Melanocyte of skin (primary cell): ENCODE results near the genes GOLGA6L4 and SEC11A.

DNA sequence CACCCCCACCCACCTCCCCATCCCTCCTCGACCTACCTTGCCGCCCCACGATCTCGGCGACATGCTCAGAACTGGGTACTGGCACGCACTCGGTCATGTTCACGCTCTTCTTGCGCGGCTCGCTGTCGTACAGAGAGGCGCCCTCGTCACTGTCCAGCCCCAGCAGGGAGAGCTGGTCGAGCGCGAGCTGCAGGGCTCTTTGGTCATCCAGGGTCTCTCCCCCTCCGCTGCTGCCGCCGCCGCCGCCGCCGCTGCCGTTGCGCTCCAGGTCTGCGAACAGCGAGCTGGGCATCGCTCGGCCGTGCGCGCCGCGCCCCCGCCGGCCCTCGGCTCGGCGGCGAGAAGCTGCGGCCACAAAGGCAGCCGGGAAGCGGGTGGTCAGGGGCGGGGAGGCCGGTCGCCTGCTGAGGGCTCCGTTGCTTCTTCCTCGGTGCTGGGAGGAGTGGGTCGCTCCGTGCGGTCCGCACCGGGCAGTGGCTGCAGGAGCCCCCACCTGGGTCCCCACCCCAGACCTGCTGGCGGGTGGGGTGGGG, 338 bp downstream of the MEX3B start:
- CAGE, long polyA plus RNA, 2 experiments = no peak in any of the 2 experiments

GRCh38 chr15:82093597-82094137, 47.8 kb upstream of the MEX3B start:
- CAGE, long polyA plus RNA, 2 experiments = no peak in any of the 2 experiments

- CAGE, long polyA plus RNA, 2 experiments = no peak in any of the 2 experiments
These were observed 37.6 kb downstream of the SAXO2 start for GRCh38 chr15:82300248-82300686.

- CAGE, long polyA plus RNA, 2 experiments = no peak in any of the 2 experiments
These were observed 5.3 kb upstream of the GOLGA6L10 start for GRCh38 chr15:82354657-82354931.

- CAGE, long polyA plus RNA, 2 experiments = no peak in any of the 2 experiments
These were observed 29.2 kb upstream of the GOLGA6L9 start for GRCh38 chr15:82400455-82400744.

- CAGE, long polyA plus RNA, 2 experiments = no peak in any of the 2 experiments
These were observed 850 bp downstream of the RPS17 start for GRCh38 chr15:82539485-82539729.

DNA sequence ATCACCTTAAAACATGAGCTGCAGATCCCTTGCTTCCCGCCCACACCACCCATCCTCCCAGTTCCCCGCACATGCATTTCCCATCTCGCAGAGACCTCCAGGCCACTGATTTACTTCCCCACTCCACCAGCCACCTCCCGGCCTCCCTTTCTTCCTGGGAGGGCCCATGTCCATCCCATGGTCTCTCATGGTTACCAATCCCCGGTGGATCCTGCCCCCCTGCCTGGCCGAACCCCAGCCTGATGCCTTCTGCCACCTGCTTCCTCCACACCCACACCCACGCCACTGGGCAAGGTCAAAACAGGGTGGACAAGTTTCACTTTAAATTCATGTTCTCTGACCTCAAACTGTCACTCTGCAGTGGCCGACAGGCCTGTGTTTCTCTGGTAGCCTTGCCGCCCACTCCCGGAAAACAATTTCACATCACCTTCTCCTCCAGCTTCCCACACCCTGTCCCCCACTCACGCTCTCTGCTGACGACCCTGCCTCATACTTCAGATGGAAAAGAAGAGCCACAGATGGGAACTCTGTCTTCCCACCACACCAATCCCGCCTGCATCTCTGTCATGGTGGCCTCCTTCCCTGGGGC, 18.0 kb downstream of the HOMER2 start:
- CAGE, long polyA plus RNA, 2 experiments = no peak in any of the 2 experiments

GRCh38 chr15:82950596-82951804, 1.5 kb downstream of the HOMER2 start:
- CAGE, long polyA plus RNA, 2 experiments = no peak in any of the 2 experiments

GRCh38 chr15:83066129-83067088, 643 bp downstream of the BTBD1 start:
- CAGE, long polyA plus RNA, 2 experiments = no peak in any of the 2 experiments

DNA sequence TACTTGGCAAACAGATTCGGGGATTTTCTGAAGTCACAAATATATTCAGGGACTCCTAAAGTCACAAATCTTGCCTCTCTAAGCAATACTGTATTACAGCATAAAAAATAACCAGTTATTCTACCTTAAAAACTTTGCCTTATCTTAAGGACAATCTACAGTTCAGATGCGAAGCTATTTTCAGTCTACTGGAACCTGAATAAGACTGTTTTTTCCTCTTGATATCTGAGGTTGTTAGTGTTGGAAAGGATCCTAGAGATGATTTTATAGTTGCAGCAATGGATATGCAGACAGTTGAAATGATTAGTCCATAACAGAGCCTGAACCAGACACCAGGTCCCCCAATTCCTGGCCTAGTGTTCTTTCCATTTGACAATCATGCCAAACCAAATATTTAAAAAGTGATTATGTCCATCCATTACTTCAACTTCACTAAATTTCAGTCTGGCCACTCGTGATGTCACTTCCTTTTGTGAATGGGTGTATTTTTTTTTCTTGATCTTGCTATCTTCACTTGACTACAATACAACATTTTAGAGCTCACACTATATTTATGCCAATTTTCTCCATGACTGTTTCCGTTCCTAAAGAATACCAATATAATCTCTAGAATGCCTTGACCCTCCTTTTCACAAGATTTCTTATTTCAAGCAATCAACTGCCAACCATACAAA, 1.7 kb downstream of the HDGFL3 start:
- CAGE, long polyA plus RNA, 2 experiments = no peak in any of the 2 experiments

- CAGE, long polyA plus RNA, 2 experiments = no peak in any of the 2 experiments
These were observed 448 bp downstream of the BNC1 start for GRCh38 chr15:83283930-83284502.

DNA sequence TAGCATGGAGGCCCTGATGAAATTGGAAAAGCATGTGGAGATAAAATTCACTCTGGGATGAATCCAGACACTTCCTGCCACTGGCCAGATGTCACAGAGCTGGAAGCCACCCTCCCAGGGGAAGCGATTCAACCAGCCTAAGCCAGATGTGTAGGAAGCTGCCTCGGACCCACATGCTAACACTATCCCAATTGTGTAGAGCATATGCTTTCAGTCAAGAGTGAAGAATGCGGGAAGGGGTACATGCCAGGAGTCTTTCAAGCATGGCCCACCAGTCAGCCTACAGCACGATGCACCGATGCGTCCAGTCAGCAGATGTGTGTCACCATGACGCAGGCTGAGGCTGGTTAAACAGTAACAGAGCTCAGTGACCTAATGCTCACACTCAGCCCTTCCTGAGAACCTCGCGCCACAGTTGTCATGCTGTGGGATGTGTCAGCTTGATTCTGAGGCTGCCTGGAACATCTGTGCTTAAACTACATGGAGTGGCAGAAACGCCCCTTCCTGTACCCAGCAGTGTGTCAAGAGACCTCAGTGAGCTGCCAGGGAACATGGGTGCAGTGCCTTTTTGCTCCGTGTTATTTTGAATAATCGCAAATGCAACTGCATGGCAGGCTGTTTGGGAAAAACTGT, 38.9 kb upstream of the BNC1 start:
- CAGE, long polyA plus RNA, 2 experiments = no peak in any of the 2 experiments

- CAGE, long polyA plus RNA, 2 experiments = no peak in any of the 2 experiments
These were observed 193.3 kb upstream of the GOLGA6L4 start for GRCh38 chr15:84042304-84042629.

GRCh38 chr15:84144852-84145279, 90.7 kb upstream of the GOLGA6L4 start:
- CAGE, long polyA plus RNA, 2 experiments = no peak in any of the 2 experiments

DNA sequence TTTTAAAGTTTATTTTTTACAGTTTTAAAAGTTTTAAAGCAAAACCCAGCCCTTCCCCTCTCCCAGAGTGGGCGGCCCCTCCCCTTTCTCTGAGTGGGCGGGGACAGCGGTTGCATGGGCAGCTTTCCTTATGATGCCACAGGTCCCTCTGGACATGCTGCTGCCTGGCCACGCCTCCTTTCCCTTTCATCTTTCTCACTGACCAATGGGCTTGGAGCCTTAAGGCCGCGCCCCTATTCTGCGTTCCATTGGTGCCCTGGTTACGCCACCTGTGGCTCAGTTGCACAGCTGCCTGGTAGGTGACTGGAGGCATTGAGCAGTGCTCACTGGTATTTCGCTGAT, at the start of gene GOLGA6L4:
TSS of gene GOLGA6L4 (plus strand) at position 279 of the 342 bp plus-strand sequence.
- CAGE, long polyA plus RNA, 2 experiments = no peak in any of the 2 experiments

DNA sequence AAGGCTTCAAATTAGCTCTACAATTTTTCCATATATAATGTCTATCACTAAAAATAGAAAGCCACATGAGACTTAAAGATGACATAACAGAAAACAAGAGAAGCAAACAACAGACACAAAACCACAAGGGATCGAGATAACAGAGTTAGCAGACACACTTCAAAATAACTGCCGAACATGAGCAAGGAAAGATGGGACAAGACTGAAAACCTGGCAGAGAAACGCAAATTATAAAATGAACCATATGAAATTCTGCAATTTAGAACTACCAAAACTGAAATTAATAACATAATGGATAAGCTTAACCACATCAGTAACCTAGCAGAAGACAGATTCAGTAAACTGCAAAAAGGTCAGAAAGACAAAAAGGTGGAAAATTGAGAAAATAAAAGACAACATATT, 65.9 kb upstream of the ZSCAN2 start:
- CAGE, long polyA plus RNA, 2 experiments = no peak in any of the 2 experiments

DNA sequence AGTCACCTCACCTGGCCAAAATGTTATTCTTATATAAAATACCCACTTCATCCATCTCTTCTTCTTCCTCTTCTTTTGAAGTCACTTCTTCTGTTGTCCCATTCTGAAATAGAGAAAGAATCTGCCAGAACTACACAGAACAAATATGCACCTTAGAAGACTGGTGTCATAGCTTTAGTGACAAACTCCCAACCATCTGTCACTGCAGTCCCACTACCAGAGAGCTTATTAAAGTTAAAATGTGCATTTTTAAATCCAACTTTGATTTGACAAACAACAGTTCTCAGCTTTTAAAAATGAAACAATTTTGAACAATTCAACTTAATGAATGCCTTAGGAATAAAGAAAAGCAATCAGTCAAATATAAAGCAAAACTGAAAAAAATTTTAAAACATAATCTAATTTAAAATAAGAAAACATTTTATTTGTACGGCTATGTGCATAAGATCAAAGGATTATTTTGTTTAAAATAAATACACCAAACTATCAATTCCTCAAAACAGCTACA, 54.6 kb upstream of the ZSCAN2 start:
- CAGE, long polyA plus RNA, 2 experiments = no peak in any of the 2 experiments

- CAGE, long polyA plus RNA, 2 experiments = no peak in any of the 2 experiments
These were observed 2.4 kb downstream of the SEC11A start for GRCh38 chr15:84713481-84713997.

DNA sequence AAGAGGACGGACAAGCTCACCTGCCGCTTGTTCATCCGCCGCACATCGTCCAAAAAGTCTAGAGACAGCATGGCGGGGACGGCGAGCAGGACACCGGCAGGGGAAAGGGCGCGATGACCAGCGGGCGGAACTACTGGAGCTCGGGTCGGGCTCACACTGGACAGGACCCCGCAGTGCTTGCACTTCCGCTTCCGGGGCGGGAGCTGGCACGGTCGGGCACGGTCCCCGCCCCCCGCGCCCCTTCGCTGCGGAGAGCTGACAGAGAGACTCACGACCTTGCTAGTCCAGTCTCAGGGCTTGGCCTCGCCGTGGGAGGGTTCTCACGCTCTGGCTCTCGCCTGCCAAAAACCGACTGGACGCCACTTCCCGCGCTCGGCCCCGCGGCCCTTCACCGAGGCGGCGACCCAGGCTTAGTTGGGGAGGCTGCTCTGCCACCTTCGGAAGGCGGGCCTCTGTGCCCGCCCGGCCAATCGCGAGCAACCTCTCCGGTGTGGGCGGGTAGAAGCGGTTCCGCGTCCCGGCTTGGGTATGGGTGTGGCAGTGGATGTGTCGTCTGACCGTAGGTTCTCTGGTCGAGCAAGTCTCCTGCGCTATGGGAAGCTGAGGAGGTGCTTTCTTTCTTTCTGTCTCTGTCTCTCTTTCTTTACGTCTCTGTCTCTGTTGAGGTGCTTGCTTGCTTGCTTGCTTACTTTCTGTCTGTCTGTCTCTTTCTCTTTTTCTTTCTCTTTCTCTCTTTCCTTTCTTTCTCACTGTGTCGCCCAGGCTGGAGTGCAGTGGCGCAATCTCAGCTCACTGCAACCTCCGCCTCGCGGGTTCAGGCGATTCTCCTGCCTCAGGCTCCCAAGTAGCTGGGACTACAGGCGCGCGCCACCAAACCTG, at the start of gene SEC11A:
TSS of gene SEC11A (minus strand) at position 135 of the 879 bp plus-strand sequence.
- CAGE, long polyA plus RNA, 2 experiments = no peak in any of the 2 experiments

DNA sequence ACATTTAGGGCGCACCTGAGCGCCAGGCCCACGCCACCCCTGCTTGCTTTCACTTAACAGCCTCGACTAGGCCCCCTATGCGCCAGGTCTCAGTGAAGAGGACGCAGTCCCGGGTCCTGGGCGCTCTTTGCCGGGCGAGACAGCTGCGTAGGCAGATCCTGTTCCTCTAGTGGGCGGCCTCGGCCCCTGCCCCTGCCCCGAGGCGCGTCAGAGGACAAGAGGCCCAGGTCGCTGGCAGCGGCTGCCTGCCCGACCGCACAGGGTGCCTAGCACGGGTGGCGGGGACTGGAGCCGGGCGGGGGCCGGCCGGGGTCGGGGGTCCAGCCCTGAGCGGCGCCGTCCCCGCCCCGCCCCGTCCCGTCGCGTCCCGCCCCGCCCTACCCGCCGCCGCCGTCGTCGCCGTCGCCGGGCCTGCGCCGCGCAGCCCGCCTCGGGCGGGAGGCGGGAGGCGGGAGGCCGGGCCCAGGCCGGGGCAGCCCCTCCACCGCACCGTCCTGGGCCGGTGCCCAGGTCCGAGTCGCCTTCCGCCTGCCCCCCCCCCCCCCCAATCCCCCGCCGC, 373 bp upstream of the ZNF592 start:
- CAGE, long polyA plus RNA, 2 experiments = no peak in any of the 2 experiments